ENCODE measurements around a stretch of chr1.

DNA sequence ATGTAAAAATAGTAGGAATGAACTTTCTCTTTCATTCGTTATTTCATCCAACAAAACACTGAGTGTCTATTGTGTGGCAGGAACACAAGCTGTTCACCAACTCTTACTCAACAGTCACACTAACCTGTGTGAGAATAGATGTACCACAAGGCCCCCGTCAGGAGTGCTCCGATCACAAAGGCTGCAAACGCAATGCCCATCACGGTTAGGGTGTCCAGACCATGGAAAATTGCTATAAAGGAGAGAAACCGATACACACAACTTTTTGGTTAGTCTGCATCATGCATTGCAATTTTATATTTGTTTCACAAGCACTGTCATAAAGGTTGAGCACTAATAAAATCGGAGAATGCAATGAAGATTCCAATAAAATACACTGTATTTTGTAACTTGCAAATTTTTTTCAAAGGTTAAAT lies 190.4 kb downstream of the TGFBR3 start:
- PRO-cap, 2 experiments = no peak in any of the 2 experiments

- PRO-cap, 2 experiments = no peak in any of the 2 experiments
Measured at GRCh38 chr1:91712970-91714170, 172.6 kb downstream of the TGFBR3 start.

GRCh38 chr1:91736034-91736580 lies 149.8 kb downstream of the TGFBR3 start:
- PRO-cap, 2 experiments = no peak in any of the 2 experiments

DNA sequence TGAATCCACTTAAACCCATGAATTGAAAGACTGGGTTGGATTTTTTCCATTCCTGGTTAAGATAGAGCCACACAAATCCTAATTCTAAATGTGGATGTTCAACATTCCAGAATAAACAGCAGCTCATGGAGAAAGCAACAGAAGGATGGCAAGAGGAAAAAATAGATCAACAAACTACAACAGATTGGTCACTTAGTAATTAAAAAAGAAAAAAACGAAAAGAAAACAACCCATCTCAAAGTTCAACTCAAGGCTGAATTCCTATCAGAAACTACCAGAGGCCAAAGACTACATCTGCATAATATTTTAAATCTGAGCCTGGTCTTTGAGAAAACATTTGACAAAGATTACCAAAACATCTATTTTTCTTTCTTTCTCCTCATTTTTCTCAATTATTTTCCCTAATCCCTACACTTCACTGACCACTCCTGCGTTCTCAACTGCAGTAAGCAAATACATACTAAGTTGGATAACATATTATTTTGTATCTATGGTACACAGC lies 69.9 kb downstream of the TGFBR3 start:
- PRO-cap, 2 experiments = no peak in any of the 2 experiments

DNA sequence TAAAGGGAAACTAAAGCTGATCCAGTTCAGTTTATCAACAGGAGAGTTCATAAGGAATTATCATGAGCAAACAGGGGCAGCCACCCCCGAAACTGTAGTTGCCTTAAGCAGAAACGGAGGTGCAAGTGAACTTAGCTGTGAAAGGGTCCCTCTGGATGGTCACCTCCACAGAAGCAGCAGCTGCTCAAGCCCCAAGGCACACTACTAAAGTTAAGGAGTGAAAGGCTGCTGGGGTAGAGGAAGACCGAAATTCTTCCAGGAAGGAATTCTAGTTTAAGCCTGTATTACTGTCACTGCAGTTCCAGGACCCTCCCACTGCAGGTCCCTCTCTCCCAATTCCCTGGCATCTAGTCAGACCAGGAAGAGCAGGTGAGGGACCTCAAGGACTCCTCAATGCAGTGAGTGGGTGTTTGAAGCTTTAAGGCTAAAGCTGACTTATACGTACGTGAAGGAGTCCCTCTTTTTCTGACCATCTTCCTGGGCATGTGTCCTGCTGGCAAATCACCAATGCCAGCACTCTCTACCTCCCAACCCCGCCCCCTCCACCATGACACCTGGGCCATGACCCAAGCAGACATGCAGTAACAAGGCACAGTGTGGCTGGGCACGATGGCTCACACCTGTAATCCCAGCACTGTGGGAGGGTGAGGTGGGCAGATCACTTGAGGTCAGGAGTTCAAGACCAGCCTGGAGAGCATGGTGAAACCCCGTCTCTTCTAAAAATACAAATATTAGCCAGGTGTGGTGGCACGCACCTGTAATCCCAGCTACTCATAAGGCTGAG lies 57.3 kb downstream of the TGFBR3 start:
- PRO-cap, 2 experiments = no peak in any of the 2 experiments

DNA sequence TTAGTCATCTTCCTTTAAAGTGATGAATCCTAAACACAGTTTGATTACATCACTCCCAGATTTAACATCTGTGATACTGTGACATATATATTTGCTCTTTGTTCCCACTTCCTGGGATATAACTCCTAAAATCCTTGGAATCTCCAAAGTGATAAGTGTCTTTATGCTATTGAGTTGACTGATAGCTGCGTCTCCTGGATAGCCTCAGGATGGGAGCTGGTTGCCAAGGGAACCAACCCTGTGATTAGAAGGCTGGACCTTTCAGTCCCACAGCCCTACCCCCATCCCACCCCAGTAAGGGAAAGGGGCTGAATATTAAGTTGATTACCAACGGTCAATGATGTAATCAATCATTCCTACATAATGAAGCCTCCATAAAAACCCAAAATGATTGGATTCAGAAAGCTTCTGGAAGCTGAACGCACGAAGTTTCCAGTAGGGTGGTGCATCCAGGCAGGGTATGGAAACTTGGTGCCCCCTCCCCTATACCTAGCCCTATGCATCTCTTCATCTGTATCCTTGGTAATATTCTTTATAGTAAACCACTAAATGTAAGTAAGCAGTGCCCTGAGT lies 21.4 kb downstream of the GLMN start:
- PRO-cap, 2 experiments = no peak in any of the 2 experiments

GRCh38 chr1:92323781-92324346 lies 25.0 kb downstream of the RPAP2 start:
- PRO-cap, 2 experiments = no peak in any of the 2 experiments

GRCh38 chr1:92459610-92460266 lies 27.0 kb downstream of the GFI1 start:
- PRO-cap, 2 experiments = no peak in any of the 2 experiments

DNA sequence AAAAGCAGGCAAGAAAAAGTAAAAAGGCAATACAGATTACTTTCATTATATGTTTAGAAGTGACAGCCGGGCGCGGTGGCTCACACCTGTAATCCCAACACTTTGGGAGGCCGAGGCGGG lies 686 bp upstream of the EVI5 start:
- PRO-cap, 2 experiments = no peak in any of the 2 experiments

DNA sequence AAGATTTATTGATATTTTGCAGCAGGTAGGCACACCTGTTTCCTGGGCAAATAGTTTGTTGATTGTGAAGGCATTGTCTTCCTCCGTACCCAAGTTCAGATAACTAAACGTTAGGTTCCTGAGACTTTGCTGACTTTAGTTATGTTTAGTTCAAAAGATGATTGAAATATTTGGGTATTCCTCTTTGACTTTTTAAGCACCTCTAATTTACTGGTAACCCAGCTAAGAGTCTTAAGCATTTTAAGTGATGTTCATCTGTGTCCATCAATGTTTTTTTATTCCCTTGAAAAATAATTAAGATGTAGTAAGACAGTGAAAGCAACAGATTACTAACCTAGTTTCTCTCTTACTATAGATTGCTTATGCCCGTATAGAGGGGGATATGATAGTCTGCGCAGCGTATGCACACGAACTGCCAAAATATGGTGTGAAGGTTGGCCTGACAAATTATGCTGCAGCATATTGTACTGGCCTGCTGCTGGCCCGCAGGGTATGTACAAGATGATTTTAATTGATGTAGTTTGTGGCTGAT lies 2.6 kb downstream of the RPL5 start:
- PRO-cap, 2 experiments = no peak in any of the 2 experiments

- PRO-cap, 2 experiments = no peak in any of the 2 experiments
Measured at GRCh38 chr1:92841428-92842357, 9.9 kb downstream of the RPL5 start.

DNA sequence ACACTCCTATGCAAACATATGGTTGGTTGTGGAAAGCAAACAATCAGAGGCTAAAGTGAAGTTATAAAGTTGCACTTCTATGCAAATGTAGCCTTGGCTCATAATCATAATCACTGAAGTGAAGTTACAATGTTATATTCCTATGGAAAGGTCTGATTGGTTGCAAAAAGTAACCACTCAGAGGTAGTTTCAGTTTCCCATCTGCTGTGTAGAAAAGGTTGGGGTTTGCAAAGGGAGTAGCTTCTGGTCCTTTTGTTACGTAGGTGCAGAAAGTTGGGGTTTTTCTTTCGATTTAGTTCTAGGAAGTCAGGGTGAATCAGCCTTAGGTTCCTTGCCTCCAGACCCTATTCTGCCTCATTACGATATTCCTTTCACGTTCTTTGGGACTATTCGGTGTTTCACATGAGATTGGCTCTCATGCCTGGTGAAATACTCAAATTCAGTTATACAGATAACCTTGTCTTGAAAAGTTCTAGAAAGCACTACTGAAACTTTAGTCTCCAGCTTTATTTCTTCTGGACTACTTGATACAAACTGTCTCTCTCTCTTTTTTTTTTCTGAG lies 36.6 kb upstream of the MTF2 start:
- PRO-cap, 2 experiments = no peak in any of the 2 experiments

- PRO-cap, 2 experiments = no peak in any of the 2 experiments
Measured at GRCh38 chr1:93131156-93132116, 48.8 kb downstream of the TMED5 start.

DNA sequence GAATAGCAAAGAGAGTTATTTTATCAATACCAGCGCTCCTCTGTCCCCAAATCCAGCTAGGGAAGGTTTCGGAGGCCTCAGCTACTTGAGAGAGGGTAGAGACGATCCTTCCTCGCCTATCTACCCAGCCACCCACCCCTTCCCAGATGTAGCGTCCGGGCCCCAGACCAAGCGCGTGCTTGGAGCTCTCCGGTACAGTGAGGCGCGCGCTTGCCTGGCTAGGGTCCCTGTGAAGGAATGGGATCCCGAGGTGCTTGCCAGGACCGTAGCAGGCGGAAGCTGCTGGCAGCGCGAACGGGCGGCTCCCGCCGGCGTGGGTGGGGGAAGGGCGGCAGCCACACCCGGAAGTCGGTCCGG lies 219 bp upstream of the DR1 start:
- PRO-cap, 2 experiments = peak in 1 of 2 experiments; most common minus-strand start position 319 of the sequence (in 1)

- PRO-cap, 2 experiments = peak in 1 of 2 experiments; most common plus-strand start chr1:93447433 (in 1)
Measured at GRCh38 chr1:93446598-93447515, 1.1 kb upstream of the FNBP1L start.

DNA sequence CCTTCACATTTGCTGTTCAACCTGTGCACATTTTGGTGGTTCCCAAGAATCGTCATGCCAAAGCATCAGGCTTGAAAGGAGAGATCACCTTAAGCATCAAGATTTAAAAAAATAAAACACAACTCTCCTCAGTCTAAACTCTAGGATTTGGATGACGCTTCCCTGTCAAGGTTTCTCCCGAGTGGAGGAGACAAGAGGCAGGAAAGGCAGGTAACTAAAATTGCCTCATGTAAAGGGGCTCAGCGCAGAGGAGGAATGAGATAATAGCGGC lies 446 bp upstream of the FNBP1L start:
- PRO-cap, 2 experiments = no peak in any of the 2 experiments

GRCh38 chr1:93554699-93555122 lies 106.8 kb downstream of the FNBP1L start:
- PRO-cap, 2 experiments = no peak in any of the 2 experiments

GRCh38 chr1:93581981-93582825 lies 99.4 kb downstream of the BCAR3 start:
- PRO-cap, 2 experiments = no peak in any of the 2 experiments

GRCh38 chr1:93598448-93599596 lies 82.8 kb downstream of the BCAR3 start:
- PRO-cap, 2 experiments = no peak in any of the 2 experiments

- PRO-cap, 2 experiments = no peak in any of the 2 experiments
Measured at GRCh38 chr1:93614748-93615636, 66.6 kb downstream of the BCAR3 start.

All from cerebral cortex (tissue), 2 donors.